ENCODE measurements around a stretch of chr22.

- PRO-cap, 4 experiments = peak in 4 of 4 experiments; most common plus-strand start chr22:38164303 (in 4); most common minus-strand start chr22:38163989 (in 2)
- RAMPAGE, long total RNA, 2 experiments = no peak in any of the 2 experiments
Measured at GRCh38 chr22:38163540-38164378, 17.9 kb downstream of the PLA2G6 start.

GRCh38 chr22:38177655-38178371, 3.8 kb downstream of the PLA2G6 start:
- PRO-cap, 4 experiments = peak in 4 of 4 experiments; most common plus-strand start chr22:38178275 (in 2); most common minus-strand start chr22:38178106 (in 3)
- RAMPAGE, long total RNA, 2 experiments = no peak in any of the 2 experiments

DNA sequence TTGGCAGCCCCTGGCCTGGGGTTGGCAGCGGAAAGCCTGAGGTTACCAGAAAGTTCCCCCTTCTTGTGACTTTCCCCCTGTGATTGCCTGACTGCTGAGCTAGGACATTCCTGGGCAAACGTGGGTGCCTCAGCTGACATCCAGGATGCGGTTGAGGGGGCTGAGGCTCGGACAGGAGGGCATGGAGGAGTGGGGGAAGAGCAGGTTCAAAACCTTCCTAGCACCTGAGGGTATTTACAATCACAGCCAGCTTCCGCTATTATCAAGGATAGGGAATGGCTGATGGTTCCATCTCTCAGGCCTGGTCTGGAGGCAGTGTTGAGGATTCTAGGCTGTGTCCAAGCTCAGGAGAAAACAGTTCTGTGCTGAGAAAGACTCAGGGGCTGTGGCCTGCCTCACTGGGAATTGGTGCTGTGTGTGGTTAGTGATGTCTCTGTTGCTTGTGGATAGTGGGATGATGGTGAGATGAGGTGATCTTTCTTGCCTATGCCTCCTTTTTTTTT, 4.1 kb downstream of the MAFF start:
- PRO-cap, 4 experiments = no peak in any of the 4 experiments
- RAMPAGE, long total RNA, 2 experiments = no peak in any of the 2 experiments

DNA sequence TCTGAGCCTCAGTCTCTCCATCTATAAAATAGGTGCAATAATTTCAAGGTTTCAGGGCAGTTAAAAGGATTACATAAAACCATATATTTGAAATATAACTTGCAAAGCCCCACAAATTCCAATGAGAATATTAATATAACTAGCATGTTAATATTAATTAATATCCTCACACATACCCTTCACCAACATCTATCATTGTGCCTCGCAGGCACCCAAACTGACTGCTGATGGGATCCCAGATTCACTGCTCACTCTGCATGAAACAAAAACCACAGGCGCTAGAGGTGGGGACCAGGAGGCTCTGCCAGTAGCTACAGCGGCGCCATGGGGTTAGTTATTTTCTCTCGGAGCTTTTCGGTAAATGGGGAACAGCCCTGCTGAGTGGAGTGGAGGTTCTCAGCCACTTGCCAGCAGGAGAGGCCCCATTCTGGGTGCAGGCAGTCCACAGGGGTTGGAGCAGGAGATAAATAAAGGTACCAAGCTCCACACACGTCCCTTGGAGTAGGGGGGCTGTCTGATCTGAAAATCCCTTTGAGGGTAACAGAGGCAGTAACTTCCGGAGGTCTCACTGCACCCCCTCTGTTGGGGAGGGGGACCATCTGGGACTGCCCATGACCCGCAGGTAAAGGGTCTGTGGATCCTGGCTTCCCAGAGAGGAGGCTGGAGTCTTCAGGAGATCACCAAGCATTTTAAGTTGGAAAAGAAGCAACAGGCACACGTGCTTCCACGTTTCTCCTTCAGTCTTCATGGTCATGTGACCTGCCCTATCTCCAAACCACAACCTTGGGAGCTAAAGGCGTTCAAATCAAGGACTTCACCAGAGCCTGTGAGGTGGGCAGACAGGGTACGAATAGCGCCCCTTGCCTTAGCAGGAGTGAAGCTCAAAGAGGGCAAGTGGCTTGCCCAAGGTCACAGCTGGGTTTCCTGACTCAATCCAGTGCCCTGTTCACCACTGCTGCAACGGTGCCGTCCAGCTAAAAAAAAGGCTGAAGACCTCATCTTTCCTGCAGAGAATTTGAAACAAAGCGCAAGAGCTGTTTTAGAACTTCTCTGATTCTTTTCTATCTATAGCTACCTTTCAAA, 6.9 kb downstream of the TMEM184B start:
- PRO-cap, 4 experiments = no peak in any of the 4 experiments
- RAMPAGE, long total RNA, 2 experiments = no peak in any of the 2 experiments

DNA sequence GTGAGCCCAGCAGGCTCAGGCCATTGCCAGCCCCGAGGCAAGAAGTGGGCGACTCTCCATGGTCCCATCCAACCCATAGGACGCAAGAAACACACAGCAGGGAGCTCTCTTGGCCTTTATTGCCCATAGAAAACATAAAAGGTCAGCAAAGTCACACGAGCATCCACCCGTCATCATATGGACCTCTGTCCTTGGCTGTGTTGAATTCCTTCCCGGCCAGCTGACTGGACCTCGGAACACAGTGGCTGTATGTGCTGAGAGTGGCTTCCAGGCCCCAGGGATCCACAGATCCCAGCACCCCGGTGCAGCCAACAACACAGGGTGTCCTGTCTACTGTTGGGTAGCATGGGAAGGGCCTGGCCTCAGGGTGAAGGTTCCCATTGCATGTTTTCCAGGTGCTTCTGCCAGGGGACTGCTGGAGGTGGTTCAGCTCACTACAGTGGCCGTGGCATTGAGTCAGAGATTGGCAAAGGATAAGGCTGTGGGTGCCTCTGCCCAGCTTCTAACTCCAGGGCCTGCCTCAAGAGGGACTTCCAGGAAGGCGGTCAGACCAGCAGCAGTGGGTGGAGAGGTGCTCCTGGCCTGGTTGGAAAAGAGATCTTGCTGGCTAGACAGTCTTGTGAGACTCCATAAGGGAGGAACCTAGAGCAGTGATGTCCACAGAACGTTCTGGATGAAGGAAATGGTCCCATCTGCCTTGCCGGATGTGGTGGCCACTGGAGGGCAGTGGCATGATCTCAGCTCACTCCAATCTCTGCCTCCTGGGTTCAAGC, 20.9 kb downstream of the CSNK1E start:
- PRO-cap, 4 experiments = no peak in any of the 4 experiments
- RAMPAGE, long total RNA, 2 experiments = no peak in any of the 2 experiments

GRCh38 chr22:38299826-38300353, 17.3 kb downstream of the CSNK1E start:
- PRO-cap, 4 experiments = no peak in any of the 4 experiments
- RAMPAGE, long total RNA, 2 experiments = no peak in any of the 2 experiments

DNA sequence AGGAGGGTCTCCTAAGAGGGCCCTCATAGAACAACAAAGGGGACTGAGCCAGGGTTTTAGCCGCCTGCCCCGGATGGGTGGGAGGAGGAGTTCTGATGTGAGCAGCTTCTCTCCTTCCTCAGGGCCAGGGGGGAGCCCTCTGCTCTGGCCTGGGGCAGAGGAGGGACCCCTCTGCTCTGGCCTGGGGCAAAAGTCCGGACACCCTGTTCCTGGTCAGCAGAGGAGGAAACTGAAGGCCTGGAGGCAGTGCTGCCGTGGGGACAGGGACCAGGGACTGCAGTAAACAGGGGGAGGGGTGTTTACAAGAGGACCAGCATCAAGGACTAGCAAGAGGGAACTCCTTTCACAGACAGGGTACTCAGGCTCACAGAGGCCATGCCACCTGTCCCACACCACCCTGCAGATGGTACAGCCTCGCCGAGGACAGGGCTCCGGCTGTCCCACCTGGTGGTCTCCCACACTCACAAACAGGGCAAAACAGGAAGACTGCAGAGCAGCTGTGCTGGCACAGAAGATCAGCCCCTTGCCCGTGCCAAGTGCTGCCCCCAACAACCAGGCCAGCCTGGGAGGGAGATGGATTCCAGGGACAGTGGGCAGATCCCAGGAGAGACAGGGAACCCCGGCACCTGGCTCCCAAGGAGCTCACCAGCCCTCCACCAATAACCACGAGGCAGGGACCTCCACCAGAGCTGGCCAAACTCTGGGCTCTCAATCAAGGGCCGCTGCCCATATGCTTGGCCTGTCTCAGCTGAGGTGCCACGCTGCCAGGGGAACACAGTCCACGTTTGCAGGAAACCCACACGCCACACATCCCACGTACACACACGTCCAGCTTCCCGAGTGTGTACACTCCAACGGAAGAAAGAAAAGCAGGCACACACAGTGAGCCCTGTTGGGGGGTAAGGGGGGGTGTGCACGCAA, 2.2 kb downstream of the CSNK1E start:
- PRO-cap, 4 experiments = peak in 4 of 4 experiments; most common plus-strand start position 847 of the sequence (in 3); most common minus-strand start position 231 of the sequence (in 2)
- RAMPAGE, long total RNA, 2 experiments = no peak in any of the 2 experiments

DNA sequence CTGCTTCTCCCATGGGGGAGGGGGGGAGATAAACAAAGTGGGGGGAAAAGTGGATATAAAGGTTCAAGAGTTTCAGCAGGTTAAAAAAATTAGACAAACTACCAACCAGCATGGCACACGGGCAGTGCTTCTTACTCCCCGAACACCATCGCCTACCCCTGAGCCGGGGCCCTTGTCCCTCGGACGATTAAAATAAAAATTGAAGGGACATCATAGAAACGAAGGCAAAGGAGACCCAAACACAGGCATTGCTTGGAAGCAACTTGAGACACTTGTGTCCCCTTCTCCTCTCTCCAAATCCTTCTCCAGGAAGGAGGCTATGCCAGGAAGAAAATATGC, 1.2 kb downstream of the CSNK1E start:
- PRO-cap, 4 experiments = no peak in any of the 4 experiments
- RAMPAGE, long total RNA, 2 experiments = no peak in any of the 2 experiments

DNA sequence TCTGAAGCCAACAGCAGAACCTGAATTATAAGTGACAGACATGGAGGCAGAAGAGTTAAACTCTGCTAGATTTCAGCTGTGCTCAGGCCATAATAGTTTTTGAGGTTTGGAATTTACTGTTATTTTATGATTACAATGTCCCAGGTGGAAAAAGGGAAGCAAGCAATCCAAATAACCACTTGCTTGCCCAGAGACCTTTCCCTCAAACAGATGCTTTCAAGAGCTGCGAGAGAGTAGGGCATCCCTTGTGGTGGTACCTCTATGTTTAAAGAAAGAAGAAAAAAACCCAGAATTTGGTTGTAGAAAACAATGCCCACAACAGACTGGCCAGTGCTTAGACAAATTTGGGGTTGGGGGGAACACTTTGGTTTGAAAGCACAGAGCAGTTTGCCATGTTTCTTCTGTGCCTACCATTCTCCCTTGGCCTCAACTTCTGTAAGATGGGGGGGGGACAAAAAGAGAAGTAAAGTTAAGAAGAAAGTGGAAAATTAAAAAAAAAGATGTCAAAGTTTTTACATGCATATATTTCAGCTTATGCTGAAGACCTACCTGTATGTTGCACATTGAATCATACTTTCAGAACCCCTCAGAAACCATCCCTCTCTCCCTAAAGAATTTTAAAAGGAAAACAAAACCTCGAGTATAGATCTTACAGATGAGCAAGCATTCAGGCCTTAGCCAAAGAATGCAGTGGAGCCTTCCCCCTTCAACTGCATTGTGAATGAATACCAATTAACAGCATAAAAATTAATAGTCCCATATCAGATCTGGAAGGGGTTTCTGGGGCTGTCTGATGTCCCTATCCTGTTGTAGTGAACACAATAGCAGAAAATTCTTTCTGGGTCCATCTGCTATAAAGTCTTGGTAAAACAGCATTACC, 16.1 kb downstream of the KDELR3 start:
- PRO-cap, 4 experiments = no peak in any of the 4 experiments
- RAMPAGE, long total RNA, 2 experiments = start-site peak on the minus strand in 2 of 2 experiments, centred at positions 538 to 846 of the sequence, 65 to 387 reads per replicate

- PRO-cap, 4 experiments = peak in 2 of 4 experiments; most common minus-strand start chr22:38657454 (in 2)
- RAMPAGE, long total RNA, 2 experiments = no peak in any of the 2 experiments
Measured at GRCh38 chr22:38657168-38657597, 745 bp downstream of the CBY1 start.

GRCh38 chr22:38670764-38671470, 10.8 kb upstream of the TOMM22 start:
- PRO-cap, 4 experiments = no peak in any of the 4 experiments
- RAMPAGE, long total RNA, 2 experiments = no peak in any of the 2 experiments

GRCh38 chr22:38706284-38707156, 776 bp downstream of the GTPBP1 start:
- PRO-cap, 4 experiments = peak in 4 of 4 experiments; most common plus-strand start chr22:38706675 (in 1); most common minus-strand start chr22:38706668 (in 3)
- RAMPAGE, long total RNA, 2 experiments = no peak in any of the 2 experiments

DNA sequence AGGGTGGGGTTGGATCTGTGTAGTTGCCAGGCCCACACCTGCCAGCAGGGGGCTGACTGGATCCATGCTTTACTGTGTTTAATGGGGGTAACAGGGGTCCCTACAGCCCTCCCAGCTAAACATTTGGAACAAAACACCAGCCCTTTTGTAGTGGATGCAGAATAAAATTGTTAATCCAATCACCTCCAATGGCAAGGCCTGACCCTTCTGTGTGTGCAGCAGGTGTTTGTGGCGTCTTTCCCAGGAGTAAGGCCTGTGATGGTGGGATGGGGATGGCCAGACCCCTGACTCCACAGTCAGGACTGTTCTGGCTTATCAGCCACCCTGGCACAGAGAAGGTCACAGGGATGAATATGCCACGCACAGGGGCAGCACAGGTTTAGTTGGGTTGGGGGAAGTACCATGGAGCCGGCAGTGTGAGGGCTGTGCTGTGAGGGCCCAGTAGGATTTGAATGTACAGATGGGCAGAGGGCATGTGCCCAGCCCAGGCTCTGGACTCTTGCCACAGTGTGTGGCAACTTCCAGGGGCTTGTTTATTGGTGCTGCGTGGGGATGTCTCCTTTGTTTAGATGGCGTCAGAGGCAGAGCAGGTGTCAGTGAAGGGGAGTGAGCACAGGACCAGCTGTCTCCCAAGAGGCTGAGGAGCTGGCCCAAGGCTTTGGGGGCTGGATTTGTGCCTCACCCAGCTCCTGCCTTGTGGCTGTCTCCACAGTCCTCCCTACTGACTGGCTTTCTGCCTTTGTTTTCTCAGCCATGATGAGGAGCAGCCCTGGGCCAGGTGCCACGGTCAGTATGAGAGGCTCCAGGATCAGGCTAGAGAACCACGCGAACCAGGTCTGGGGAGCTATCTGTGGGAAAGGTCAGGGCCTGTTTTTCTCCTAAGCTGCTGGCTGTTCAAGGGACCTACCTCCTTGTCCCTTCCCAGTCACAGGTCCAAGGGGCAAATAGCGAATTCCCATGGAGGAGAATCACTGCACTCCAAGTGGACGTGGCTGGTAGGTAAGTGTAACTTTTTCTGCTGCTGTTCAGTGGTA, 22.1 kb downstream of the SUN2 start:
- PRO-cap, 4 experiments = peak in 4 of 4 experiments; most common plus-strand start position 593 of the sequence (in 3); most common minus-strand start position 450 of the sequence (in 4)
- RAMPAGE, long total RNA, 2 experiments = no peak in any of the 2 experiments

DNA sequence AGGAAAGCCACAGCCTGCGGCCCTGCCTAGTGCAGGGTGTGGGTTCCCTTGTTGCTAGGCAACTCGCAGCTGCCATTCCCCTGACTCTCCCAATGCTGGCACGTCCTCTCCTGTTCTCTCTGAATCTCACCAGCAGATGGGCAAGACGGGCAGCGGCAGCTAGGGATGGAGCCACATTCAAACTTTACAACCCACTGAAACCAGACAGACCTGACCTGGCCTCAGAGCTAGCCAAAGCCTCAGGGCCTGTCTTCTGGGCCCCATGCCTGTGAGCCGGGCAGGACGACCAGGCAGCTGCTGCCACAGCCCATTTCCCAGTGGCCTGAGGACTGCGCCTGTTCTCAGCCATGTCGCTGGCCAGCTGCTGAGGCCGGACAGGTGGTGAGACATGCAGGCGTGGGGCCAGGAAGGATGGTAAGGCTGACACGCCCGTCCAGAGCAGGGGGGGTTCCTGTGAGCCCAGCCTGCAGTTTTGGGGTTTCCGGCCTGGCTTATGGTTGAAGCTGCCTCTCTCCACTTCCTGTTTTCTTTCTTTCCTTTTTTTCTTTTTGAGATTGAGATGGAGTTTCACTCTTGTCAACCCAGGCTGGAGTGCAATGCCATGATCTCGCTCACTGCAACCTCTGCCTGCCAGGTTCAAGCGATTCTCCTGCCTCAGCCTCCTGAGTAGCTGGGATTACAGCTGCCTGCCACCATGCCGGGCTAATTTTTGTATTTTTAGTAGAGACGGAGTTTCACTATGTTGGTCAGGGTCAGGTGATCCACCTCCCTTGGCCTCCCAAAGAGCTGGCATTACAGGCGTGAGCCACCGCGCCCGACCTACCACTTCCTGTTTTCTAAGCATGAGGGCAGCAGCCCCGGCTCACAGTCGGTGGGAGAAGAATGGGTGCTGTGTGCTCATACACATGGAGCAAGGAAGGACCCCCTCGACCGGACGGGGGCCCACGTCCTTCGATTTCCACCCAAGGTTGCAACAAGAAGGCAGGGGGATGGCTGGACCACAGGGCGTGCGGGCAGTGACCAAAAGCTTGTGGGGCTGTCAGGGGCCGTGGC, 4.0 kb downstream of the SUN2 start:
- PRO-cap, 4 experiments = no peak in any of the 4 experiments
- RAMPAGE, long total RNA, 2 experiments = no peak in any of the 2 experiments

- PRO-cap, 4 experiments = peak in 2 of 4 experiments; most common plus-strand start chr22:38756790 (in 1); most common minus-strand start chr22:38756771 (in 1)
- RAMPAGE, long total RNA, 2 experiments = no peak in any of the 2 experiments
Measured at GRCh38 chr22:38756699-38757253, 978 bp upstream of the SUN2 start.

DNA sequence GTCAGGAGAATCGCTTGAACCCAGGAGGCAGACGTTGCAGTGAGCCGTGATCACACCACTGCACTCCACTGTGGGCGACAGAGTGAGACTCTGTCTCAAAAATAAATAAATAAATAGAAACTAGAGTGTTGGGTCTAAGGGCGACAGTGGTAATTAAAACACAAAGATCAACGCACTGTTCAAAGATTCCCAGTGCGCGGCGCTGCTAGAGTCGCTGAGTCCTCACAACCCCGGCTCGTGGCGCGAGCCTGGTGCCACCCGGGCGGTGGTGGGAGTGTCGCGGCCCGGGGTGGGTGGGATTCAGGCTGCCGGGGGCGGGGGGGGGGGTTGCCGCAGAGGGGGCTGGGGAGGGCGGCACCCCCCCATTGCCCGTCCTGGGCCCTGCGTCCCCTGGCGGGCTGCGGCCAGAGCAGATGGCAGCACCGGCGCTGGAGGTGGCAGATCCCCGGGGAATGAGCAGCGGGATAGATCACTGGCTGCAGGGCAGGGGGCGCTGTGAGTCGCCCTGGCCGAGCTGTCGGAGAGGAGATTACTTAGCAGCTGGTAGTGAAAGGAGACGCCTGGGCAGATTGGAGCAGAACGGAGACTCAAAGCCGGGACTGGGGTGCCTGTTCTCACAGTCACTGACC, 30.3 kb upstream of the APOBEC3A start:
- PRO-cap, 4 experiments = peak in 1 of 4 experiments; most common minus-strand start position 454 of the sequence (in 1)
- RAMPAGE, long total RNA, 2 experiments = no peak in any of the 2 experiments

GRCh38 chr22:38980748-38981168, 1.4 kb upstream of the APOBEC3B start:
- PRO-cap, 4 experiments = no peak in any of the 4 experiments
- RAMPAGE, long total RNA, 2 experiments = no peak in any of the 2 experiments

DNA sequence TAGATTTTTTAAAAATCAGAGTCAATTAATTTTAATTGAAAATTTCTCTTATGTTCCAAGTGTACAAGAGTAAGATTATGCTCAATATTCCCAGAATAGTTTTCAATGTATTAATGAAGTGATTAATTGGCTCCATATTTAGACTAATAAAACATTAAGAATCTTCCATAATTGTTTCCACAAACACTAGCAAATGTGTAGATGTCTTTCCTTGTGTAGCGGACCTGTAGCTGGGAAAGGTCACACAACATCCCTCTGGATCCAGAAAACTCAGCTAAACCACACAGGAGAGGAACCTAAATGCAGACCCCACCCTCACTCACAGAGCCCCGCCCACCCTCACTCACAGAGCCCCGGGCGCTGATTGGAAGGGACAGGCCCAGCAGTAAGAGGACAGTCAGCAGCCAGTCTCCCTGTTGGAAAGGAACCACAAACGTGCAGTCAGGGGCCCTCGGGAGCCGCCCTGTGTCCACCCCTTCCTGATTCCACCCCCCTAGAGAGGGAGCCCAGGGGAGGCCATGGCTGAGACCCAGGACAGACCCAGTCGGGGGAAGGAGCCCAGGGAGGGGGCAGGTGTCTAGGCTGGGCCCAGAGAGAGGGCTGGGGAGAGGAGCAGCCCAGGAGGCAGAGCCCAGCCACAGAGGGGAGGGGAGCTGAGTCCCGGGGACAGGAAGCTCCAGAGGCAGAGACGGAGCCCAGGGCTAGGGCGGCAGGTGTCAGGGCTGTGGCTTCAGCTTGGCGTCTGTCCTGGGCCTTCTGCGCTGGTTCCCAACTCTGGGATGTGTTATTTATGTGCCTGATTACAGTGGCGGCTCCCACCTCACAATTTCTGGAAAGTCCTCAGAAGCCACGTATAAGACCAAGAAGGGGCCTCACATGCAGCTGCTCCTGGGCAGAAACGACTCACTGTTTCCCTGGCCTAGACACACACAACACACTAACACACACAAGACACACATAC, 10.7 kb downstream of the APOBEC3B start:
- PRO-cap, 4 experiments = no peak in any of the 4 experiments
- RAMPAGE, long total RNA, 2 experiments = no peak in any of the 2 experiments

DNA sequence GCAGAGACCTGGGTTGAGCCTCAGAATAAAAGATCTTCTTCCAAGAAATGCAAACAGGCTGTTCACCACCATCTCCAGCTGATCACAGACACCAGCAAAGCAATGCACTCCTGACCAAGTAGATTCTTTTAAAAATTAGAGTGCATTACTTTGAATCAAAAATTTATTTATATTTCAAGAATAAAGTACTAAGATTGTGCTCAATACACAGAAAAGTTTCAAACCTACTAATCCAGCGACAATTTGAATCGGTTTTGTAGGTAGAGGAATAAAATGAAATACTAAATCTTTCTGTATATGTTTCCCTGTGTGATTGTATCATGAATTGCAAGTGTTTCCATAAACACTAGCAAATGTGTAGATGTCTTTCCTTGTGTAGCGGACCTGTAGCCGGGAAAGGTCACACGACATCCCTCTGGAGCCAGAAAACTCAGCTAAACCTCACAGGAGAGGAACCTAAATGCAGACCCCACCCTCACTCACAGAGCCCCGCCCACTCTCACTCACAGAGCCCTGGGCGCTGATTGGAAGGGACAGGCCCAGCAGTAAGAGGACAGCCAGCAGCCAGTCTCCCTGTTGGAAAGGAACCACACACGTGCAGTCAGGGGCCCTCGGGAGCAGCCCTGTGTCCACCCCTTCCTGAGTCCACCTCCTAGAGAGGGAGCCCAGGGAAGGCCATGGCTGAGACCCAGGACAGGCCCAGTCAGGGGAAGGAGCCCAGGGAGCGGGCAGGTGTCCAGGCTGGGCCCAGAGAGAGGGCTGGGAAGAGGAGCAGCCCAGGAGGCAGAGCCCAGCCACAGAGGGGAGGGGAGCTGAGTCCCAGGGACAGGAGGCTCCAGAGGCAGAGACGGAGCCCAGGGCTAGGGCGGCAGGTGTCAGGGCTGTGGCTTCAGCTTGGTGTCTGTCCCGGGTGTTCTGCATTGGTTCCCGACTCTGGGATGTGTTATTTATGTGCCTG, 9.3 kb upstream of the APOBEC3H start:
- PRO-cap, 4 experiments = no peak in any of the 4 experiments
- RAMPAGE, long total RNA, 2 experiments = no peak in any of the 2 experiments

DNA sequence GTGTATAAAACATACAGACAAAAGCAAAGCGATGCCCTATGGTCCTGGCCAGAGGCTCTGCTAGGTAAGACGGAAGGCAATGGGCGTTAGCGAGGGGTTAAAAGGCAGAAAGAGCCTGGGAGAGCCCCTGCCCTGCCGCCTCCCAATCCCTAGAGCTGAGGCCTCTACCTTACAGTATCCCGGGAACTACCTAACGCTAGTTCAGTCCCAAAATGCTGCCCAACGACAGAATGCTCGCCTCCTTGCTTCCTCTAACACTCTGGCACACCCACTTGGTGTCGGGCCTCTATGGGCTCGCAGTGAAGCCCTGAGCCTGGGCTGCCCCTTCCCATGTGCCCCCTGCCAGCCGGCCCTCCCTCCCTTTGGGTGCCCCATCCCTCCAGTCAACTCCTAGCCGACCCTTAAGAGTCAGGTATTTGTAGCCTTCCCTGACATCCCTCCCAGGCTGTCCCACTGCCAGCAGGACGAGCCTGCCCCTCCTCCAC, 8.5 kb downstream of the CBX7 start:
- PRO-cap, 4 experiments = no peak in any of the 4 experiments
- RAMPAGE, long total RNA, 2 experiments = no peak in any of the 2 experiments

Measured in right lobe of liver (tissue), 4 donors.